ENCODE data around the gene RGN.

DNA sequence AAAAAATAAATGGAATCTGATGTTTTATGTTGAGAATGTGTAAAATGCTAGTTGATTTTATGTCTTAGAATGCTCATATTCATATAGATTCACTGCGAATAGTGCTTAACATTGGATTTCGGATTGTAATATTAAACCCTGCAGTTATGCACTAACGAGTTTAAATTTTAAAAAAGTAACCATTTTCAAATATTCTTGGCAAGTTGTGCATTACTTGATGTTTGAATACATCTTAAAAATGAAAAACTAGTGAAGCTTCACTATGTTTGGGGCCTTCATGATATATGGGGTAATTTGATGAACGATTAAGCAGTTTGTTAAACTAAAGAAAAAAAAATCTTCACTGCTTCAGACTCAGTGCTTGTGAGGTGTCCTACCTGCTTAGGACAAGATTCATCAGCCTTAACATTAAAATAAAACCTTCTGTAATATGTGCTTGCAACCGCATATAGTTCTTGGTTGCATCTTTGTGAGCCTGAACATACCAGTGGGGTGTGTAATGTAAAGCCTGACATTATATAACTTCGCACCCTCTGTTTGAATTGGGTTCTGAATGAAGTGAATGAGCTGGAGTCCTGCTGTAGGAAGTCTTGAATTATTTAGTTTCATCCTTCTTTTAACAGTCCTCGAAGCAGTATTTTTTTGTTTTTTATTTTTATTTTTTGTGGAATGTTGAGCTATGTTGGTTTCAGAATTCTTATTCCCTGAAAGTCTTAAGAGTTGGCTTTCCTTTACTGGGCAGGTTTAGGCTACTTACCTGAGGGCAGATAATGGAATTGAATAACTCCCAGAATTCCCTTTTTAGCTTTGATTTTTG, 3.0 kb downstream of the KDM6A start:
- PRO-cap, 2 experiments, result no peak in any of the 2 experiments
- RAMPAGE, long total RNA, 4 experiments, result no peak in any of the 4 experiments

GRCh38 chrX:44911408-44911884, 38.5 kb downstream of the KDM6A start:
- PRO-cap, 2 experiments, result no peak in any of the 2 experiments
- RAMPAGE, long total RNA, 4 experiments, result no peak in any of the 4 experiments

- PRO-cap, 2 experiments, result no peak in any of the 2 experiments
- RAMPAGE, long total RNA, 4 experiments, result no peak in any of the 4 experiments
These were observed 78.1 kb downstream of the KDM6A start for GRCh38 chrX:44950573-44951925.

GRCh38 chrX:45064563-45065815, 135.7 kb downstream of the DIPK2B start:
- PRO-cap, 2 experiments, result no peak in any of the 2 experiments
- RAMPAGE, long total RNA, 4 experiments, result start-site peak on the plus strand in 1 of 4 experiments, at chrX:45065370-45065797 at its widest, 23 reads per replicate

DNA sequence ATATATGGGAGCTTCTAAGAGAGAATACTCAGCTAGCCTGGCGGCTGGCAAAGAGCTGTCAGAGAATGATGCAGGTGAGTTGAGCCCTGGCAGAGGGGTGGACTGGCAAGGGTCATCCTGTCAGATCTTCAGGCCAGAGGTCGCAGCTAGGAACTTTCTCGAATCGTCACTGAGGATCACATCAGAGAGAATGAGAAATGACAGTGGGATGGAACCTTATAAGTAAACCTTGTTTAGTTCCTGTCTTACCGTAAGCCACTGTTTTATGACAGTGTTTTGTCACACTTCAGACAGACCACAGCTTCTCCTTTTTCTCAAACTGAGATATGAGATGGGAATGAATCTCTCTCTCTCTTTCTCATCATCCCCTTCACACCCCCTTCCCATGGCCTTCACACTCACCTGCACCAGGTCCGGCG, 9.3 kb downstream of the DIPK2B start:
- PRO-cap, 2 experiments, result no peak in any of the 2 experiments
- RAMPAGE, long total RNA, 4 experiments, result no peak in any of the 4 experiments

GRCh38 chrX:45198153-45199239, 2.2 kb downstream of the DIPK2B start:
- PRO-cap, 2 experiments, result peak in 1 of 2 experiments; most common minus-strand start chrX:45198483 (in 1)
- RAMPAGE, long total RNA, 4 experiments, result no peak in any of the 4 experiments

DNA sequence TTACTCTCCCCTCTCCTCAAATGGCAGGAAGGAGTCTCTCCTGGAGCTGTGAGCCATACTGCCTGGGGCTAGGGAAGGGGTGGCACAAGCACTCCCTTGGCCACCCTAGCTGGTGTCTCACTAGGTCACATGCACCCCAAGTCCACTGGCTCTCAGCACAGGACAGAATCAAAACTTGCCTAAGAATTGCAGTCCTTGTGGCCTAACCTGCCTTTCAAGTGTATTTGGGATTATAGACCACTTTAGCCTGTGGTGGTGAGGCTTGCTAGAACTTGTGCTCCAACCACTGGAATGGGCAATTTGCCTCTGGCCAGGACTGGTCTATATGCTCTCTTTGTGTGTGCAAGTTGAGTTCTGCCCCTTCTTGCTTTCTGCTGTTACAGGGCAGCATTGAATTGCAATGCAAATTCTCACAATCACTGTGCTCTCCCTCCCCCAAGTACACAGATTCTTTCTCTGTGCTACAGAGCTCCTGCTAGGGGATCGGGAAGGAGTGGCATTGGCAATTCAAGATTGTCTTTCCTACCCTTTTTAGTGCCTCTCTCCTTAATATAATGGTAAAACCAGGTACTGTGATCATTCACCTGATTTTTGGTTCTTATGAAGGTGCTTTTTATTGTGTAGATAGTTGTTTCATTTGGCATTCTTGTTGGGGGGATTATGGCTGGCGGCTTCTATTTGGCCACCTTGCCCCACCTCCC, 233.6 kb upstream of the DIPK2B start:
- PRO-cap, 2 experiments, result no peak in any of the 2 experiments
- RAMPAGE, long total RNA, 4 experiments, result no peak in any of the 4 experiments

GRCh38 chrX:45743062-45743339, 542.3 kb upstream of the DIPK2B start:
- PRO-cap, 2 experiments, result peak in 1 of 2 experiments; most common minus-strand start chrX:45743197 (in 1)
- RAMPAGE, long total RNA, 4 experiments, result no peak in any of the 4 experiments

DNA sequence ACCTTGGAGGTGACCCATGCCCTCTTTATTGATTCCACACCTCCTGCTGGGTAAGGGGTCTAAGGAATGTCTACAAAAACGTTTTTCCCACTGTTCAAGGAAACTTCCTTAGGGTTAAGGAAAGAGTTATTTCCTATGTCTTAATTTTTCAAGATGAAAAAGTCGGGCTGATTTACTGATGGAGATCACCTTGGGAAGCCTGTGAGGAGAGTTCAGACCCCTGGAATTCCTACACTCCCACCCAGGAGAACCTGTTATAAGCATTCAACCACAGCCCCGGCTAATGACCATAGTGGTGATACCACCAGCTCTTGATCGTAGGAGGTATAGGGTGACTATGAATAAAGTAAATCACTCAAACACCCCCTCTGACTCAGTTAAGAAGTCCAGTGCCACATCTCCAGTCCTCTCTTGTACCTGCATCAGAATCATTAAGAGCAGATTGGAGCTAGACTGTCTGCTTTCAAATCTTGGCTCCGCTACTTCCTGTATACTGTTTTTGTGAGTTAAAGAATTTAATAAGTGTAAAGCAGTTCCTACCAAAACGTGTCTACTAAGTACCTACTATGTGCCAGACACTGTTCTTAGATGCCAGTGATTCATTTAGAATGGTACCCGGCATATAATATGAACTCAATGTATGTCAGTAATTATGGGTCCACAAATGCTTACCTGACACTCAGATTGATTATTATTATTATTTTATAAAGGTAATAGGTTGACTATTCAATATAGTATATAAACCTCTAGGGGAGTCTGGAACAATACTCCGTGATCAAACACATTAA, 565.1 kb upstream of the DIPK2B start:
- PRO-cap, 2 experiments, result no peak in any of the 2 experiments
- RAMPAGE, long total RNA, 4 experiments, result no peak in any of the 4 experiments

GRCh38 chrX:45768870-45769487, 568.3 kb upstream of the DIPK2B start:
- PRO-cap, 2 experiments, result no peak in any of the 2 experiments
- RAMPAGE, long total RNA, 4 experiments, result no peak in any of the 4 experiments

DNA sequence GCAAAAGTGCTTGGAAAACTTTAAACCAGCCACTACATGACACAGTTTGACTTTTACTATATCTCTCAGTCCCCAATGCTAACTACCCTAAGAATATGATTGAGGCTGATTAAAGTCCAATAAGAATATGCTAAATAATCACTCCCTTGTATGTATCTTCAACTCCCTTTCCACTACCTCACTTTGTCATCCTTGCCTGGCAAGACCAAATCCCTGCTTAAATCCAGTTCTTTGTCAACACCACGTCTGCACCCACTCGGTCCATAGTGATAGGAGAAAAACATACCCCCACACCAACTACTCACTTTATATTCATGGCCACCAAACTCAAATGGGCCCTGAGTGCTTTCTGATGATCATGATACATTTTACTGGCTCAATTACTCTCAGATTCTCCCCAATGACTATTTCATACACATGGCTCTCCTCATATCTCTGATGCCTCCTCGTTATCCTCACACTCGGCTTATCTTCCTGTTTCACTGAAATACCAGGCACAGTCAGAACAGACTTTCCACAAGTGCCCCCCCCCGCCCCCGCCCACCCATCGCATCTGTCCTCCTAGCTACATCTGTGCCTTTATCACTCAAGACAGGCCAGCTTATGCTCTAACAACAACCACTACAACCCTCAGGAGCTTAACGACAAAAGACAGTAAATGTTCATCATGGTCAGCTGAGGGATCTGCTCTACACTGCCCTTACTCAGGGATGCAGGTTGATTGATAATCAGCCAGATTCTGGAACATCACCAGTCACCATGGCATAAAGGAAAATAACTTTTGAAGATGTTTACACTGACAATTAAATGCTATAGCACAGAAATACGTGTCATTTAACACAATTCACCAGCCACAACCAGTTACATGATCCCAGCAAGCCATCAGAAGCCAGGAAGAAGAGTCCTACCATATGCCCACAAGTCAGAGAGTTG, 610.6 kb upstream of the DIPK2B start:
- PRO-cap, 2 experiments, result no peak in any of the 2 experiments
- RAMPAGE, long total RNA, 4 experiments, result no peak in any of the 4 experiments

DNA sequence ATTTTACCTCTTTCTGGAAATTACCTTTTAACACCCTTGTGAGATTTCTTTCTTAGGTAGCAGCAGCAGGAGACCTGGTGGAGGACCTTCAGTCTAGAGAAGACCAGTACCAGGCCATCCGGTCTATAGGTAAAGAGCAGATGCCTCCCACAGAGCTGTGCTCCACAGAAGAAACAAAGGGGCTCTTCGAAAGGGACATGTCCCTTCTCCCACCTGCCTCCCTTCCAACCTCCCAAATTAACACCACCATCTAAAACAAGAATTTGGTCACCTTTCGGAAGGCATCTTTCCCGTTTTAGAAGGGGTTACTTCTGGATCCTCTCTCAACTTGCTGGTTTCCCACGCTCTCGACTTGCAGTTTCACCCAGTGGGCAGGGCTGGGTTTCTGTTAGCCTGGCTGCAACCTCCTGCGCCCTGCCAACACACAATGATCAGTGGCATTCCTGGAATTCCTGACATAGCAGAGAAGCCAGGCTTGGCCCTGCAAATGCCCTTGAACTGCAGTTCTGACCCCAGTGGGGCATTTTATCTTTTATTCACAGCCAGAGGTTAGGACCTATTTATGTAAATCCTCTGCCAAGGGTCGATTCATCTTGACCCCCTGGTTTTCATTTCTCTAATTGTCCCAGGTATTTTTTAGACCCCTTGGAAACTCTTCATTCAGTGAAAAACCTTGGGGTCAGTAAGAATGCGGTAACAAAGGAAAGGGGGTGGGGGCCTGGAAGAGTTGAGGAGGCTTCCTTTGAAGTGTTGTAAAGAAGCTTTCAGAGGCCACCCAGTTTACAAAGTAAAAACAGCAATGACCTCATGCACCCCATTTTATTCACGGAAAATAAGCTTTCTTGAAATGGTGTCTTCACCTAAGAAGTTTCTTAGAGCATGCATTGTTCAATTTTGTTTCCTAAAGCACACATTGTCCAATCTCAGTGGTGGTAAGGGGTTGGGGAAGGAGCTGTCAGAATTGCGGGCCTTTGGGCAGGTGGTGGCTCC, 119.5 kb upstream of the KRBOX4 start:
- PRO-cap, 2 experiments, result peak in 2 of 2 experiments; most common minus-strand start position 362 of the sequence (in 1)
- RAMPAGE, long total RNA, 4 experiments, result start-site peak on the minus strand in 2 of 4 experiments, centred at positions 326 to 335 of the sequence, 14 to 15 reads per replicate

DNA sequence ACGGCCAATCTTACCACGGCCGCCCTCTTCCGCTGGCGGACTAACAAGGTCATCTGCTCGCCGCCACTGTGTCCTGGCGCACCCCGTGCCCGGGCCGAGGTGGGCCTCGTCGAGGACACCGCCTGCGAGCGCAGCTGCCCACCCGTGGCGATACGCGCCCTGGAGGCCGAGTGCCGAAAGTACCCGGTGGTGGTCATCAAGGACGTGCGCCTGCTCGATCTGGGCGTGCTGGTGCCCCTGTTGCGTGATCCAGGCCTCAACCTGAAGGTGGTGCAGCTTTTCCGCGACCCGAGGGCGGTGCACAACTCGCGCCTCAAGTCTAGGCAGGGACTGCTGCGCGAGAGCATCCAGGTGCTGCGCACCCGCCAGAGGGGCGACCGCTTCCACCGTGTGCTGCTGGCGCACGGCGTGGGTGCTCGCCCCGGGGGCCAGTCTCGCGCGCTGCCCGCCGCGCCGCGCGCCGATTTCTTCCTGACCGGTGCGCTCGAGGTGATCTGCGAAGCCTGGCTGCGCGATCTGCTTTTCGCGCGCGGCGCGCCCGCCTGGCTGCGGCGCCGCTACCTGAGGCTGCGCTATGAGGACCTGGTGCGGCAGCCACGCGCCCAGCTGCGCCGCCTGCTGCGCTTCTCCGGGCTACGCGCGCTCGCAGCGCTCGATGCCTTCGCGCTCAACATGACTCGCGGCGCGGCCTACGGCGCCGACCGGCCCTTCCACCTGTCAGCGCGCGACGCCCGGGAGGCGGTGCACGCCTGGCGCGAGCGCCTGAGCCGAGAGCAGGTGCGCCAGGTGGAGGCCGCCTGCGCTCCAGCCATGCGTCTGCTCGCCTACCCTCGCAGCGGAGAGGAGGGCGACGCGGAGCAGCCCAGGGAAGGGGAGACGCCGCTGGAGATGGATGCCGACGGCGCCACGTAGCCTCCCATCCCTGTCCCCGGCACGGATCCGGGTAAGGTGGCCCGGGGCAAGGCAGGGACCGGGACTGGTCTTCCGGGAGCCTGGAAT, 1.2 kb downstream of the CHST7 start:
- PRO-cap, 2 experiments, result peak in 1 of 2 experiments; most common minus-strand start position 387 of the sequence (in 1)
- RAMPAGE, long total RNA, 4 experiments, result no peak in any of the 4 experiments

DNA sequence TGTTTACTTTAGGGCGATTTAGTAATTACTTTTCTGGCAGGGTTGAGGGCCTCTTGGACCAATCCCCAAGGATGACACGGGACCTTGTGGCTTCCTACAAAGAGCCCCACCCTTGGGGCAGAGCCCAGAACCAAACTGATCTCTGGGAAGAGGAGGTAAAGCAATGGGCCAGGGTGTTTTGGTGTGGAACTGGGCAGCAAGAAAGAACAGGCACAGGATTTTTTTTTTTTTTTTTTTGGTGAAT, 59.8 kb downstream of the CHST7 start:
- PRO-cap, 2 experiments, result no peak in any of the 2 experiments
- RAMPAGE, long total RNA, 4 experiments, result no peak in any of the 4 experiments

GRCh38 chrX:47077988-47079162, at the start of gene RGN:
TSS of gene RGN (plus strand) at chrX:47078443.
- PRO-cap, 2 experiments, result no peak in any of the 2 experiments
- RAMPAGE, long total RNA, 4 experiments, result start-site peak on the plus strand in 4 of 4 experiments, at chrX:47078346-47078495 at its widest, 22 to 271 reads per replicate

- PRO-cap, 2 experiments, result no peak in any of the 2 experiments
- RAMPAGE, long total RNA, 4 experiments, result no peak in any of the 4 experiments
These were observed 785 bp upstream of the UBA1 start for GRCh38 chrX:47192890-47193198.

DNA sequence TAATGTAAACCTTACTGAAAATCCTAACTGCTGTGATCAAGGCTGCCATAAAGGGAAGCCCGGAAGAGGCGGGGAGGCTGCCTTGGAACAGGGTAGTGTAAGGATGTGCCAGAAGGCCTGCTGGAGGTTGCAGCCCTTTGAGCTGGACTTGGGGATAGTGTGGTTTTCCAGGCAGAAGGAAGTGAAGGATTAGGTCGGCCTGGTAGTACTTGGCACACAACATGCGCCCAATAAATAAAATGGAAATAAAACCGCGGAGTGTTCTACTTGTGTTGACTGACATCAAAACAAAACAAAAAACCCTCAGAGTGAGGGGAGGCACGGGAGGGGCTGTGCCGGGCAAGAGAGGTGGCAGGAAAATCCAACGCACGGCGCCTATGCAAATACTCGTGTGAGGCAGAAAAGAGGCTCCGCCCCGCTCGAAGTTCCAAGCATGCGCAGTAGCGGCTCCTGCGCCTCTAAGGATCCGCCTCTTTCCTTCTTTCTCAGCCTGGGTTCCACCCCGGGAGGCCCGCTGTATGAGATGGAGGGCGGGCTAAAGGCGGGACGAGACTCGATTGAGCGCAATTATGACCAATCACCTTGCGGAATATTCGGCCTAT, 980 bp upstream of the CDK16 start:
- PRO-cap, 2 experiments, result peak in 2 of 2 experiments; most common minus-strand start position 393 of the sequence (in 1)
- RAMPAGE, long total RNA, 4 experiments, result no peak in any of the 4 experiments

- PRO-cap, 2 experiments, result no peak in any of the 2 experiments
- RAMPAGE, long total RNA, 4 experiments, result start-site peak on the plus strand in 1 of 4 experiments, at chrX:47224837-47224924 at its widest, 13 reads per replicate
These were observed 6.2 kb downstream of the CDK16 start for GRCh38 chrX:47224525-47225249.

DNA sequence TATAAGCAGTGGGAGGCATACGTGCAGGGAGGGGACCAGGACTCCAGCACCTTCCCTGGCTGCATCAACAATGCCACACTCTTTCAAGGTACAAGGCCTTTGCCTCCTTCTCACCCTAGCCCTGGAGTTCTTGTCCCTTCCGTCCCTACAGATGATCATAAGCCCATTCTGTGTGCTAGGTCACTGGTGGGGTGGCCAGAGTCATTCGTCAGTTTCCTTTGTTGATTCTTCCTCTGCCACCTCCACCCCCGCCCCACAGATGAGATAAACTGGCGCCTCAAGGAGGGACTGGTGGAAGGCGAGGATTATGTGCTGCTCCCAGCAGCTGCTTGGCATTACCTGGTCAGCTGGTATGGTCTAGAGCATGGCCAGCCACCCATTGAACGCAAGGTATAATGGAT, 6.3 kb downstream of the USP11 start:
- PRO-cap, 2 experiments, result no peak in any of the 2 experiments
- RAMPAGE, long total RNA, 4 experiments, result no peak in any of the 4 experiments

- PRO-cap, 2 experiments, result peak in 2 of 2 experiments; most common plus-strand start chrX:47541373 (in 1)
- RAMPAGE, long total RNA, 4 experiments, result no peak in any of the 4 experiments
These were observed 20.1 kb upstream of the ARAF start for GRCh38 chrX:47540653-47541634.